Heart right ventricle (tissue), 2 donors: ENCODE results near the gene COPG2.

- PRO-cap, 2 experiments = no peak in any of the 2 experiments
Observed at GRCh38 chr7:129779412-129780285, 168.1 kb downstream of the NRF1 start.

DNA sequence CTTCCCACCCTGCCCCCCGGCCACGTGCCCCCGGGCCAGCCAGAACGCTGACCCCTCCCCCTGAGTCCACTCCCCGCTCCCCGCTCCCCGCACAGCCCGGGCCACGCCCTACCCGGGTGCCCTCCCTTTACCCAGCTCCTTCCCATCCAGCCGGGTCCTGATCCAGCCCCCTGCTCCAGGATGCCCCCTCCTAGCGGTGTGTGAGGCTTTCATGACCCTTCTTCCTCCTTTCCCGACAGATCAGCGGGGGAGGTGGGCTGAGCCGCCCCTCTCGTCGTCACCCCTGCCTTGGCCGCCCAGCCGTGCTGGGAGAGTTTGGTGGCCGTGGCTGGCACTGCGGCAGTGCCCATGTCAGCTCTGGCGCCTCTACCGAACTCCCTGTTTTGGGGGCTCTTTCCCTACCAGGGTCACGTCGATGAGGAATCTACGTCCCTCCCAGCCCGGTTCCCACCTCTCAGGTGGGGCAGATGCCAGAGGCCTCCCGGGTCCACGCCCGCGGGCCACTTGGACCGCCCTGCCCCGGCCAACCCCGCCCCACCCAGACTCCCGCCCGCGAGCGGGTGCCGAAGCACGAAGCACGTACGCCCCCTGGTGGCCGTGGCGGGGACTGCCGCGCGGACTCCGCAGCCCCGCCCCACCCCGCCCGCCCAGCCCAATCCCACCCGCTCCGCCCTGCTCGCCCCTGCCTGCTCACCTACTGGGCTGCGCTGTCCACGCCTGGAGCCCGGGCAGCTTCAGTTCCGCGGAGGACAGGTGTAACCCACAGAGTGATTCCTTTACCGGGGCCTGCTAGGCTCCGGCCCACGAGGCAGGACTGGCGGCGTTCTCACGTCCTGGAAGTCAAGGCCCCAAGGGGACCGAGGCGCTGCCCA, 127.2 kb downstream of the UBE2H start:
- PRO-cap, 2 experiments = peak in 2 of 2 experiments; most common plus-strand start position 685 of the sequence (in 1); most common minus-strand start position 516 of the sequence (in 2)

GRCh38 chr7:129826592-129826928, 126.2 kb downstream of the UBE2H start:
- PRO-cap, 2 experiments = no peak in any of the 2 experiments

DNA sequence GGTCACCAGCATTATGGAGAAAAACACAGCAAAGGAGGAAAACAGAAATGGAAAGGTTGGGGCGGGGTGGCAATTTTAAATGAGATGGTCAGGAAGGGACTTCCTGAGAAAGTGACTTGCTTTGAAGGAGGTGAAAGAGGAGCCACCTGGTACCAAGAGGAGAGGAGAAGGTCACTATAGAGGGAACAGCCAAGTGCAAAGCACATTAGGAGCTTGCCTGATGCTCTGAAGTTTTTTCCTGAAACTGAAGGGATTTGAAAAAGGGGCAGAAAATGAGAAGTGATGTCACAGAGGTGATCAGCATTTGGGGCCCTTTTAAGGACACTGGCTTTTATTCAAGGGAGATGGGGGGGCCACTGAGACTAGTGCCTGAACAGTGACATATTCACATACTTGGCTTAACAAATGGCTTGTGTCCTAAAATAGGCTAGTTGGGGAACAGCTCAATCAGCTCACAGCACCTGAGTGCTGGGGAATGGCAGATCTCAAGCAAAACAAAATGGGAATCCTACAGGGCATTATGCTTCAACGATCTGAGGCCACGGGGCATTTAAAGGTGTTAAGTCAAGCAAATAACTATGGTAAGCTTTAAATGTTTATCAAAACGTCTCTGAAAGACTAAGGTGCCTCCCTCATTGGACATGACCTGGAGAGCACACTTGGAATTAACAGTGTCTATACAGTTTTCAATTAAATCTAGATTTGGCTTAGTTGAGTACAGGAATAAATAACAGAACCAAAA, 90.1 kb downstream of the UBE2H start:
- PRO-cap, 2 experiments = peak in 1 of 2 experiments; most common plus-strand start position 425 of the sequence (in 1); most common minus-strand start position 246 of the sequence (in 1)

DNA sequence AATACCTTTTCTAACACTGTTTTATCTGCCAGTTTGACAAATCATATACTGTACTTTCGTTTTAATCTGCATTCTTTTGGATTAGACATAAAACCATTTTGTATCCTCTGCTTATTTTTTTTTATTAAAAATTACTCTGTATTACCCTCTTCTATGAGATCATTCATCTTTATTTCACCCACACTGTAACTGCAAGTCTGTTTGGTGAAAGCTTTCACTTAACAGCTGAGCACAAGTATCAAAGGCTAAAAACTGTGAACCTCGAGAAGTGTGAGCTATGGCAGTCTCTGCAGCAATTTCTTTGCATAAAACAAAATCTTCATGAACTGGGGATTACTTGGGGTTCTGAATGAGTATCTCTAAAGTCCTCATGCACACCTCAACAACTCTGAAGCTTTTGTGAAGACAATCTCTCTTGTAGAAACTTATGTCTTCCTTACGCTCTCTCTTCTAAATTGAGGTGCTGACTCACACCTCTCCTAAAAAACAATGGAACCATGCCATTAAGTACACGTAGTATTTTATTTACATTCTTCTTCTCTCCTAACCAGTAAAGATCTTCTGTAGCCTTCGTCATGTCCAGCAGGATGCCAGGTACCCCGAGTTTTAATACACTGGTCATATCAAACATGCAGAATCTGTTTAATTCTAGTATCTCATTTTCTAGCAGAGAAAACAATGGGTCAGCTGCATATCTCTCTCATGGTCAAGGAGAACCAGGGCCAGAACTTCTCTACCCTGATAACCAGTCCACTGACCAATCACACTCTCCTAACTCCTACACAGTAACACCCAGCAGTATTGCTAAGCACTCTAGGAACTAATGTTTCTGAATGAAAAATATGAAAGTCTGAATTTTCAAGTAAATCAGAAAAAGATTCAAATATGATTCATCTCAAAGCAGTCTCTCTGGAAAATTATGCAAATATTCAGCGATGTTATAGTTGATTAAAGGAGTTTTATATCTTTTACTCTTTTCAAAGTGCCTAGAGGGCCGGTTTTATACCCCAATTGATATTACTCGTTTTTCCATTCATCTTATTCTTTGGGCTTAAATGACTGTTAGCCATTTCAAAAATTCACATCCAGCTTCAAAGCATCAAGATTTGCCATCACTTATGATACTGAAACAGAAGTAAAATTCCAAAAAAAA, 76.8 kb downstream of the UBE2H start:
- PRO-cap, 2 experiments = peak in 1 of 2 experiments; most common plus-strand start position 550 of the sequence (in 1); most common minus-strand start position 399 of the sequence (in 1)

GRCh38 chr7:129950157-129950964, 2.4 kb downstream of the UBE2H start:
- PRO-cap, 2 experiments = peak in 1 of 2 experiments; most common plus-strand start chr7:129950425 (in 1); most common minus-strand start chr7:129950363 (in 1)

DNA sequence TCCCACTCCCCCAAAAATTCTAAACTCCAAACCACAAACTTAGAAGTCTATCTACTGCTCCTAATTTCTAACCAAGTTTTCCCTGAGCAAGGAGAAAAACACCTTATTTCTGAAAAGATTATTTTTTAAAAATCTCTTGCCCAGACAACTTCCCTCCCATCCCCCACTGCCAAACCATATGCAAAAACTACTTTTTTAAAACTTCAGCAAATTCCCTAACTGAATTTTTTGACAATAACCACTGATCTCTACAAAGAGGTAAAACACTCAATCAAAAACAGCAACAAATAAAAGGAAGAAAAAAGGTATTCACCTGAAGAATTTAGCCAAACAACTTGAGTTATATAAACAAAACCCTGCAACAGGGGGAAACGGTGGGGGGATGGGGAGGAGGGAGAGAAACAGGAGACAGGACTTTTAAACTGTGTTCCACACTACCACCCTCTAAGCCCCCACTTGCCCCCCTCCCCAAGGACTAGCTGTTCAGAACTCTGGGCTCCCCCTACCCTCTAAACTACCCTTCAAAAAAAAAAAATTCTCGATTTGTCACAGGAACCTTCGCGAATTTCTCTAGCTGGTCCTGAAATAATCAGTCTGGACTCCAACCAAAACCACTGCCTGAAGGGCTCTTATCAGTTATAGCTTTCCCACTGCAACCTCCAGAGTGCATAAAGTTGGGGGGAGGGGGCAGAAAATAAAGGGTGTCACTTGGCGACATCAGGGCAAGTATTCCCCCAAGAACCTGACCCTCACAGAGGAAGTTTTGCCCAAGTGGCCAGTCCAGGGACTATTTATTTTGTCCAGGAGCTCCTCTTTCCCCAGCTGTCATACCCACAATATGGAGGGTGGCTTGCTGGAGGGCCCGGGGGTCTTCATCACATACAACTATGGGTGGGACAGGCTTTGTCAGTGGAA, 1.5 kb downstream of the UBE2H start:
- PRO-cap, 2 experiments = peak in 1 of 2 experiments; most common plus-strand start position 608 of the sequence (in 1); most common minus-strand start position 511 of the sequence (in 1)

DNA sequence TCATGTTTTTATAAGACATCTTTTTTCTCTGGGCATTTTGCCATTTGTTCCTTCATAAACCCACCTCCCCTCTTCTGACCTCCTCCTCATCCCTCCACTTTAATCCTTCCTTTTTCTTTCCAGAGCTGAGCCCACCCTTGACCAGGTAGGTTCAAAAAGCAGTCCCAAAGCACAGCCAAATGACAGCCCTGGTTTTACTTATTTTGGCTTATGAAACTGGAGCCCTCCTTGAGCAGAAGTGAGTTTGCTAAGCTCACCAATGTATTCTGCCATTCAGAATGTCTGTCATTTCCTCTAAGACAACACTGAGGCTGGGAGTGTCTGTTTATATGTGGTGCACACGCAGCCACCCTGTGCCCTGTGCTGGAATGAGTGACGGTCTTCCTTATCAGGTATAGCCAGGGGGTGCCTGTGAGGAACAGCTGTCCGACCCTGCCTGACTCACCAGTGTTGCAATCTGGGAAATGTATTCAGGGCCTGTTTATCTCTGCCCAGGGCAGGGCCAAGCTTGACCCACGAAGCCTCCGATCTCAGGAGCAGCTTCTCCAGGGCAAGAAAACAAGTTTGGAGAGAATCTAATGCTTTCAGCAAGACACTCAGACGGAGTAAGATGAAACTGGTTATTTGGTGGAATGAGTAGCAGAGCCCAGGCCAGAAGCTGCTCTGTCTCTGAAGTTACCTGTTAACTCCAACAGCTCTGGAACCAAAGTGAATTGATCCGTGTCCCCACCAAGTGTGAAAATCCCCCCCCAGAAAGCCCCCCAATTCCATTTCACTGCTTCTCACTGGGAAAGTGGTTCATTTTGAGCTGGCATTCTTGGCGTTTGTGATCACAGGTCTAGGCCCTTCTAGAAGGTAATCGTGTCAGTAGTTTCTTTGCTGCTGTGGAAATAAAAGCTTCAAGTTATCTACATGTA, 5.9 kb upstream of the UBE2H start:
- PRO-cap, 2 experiments = peak in 1 of 2 experiments; most common plus-strand start position 494 of the sequence (in 1); most common minus-strand start position 362 of the sequence (in 1)

DNA sequence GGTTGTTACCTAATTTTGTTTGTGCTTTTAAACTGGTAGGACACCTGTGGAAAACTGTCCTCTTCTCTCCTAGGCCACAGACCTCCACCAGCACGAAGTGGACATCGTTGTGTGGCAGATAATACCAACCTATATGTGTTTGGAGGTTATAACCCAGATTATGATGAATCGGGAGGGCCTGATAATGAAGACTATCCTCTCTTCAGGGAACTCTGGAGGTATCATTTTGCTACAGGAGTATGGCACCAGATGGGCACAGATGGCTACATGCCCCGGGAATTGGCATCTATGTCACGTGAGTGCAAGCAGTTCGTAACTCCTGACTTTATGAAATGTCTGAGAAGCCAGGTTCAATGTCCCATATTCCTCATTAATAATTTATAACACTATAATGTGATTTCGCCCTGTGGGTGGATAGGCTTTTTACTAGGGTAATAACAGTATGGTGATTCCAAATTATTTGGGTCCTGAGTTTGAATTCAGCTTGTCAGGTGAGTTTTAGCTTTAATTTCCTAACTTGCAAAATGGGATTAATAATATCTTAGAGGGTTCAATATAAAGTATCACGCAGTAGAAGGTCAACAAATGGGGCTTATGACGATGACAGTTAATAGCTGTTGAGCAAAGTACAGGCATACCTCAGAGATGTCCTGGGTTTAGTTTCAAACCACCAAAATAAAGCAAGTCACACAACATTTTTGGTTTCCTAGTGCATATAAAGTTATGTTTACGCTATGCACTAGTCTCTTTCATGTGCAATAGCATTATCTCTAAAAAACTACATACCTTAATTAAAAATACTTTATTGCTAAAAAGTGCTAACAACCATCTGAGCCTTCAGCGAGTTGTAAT, 46.3 kb downstream of the KLHDC10 start:
- PRO-cap, 2 experiments = no peak in any of the 2 experiments

- PRO-cap, 2 experiments = no peak in any of the 2 experiments
Observed at GRCh38 chr7:130120526-130121164, 50.3 kb downstream of the KLHDC10 start.

DNA sequence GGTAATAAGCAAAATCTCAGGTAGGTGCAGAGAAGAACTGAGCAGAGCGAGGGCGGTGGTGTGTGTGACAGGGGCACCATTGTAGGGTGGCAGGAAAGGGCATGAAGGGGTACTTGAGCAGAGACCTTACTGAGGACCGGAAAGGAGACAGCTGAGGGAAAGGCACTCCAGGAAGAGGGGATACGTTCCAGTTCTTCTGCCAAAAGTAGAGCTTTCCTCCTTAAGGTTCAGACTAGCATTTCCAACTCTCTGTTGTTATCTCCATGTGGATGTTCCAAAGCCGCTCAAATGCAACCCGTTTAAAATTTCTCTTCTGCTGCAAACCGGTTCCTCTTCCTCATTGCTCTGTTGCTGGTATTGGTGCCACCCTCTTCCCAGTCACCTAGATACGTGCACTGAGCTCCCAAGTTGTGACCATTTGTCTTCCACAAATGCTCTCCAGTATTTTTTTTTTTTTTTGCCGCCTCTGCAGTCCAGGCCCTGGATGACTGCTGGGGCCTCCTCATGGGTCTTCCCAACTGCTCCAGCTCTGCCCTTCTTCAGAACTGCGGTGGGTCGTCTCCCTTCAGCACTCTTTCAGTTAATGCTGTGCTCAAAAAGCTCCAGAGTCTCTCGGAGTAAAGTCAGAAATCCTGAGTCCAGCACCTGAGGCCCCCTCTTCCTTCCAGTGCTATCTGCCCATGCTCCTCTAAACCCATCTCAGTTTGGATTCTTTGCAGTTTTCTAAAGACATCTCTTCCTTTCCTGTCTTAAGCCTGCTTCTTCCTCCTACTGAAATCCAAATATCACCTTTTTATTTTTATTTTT, 47.4 kb downstream of the TMEM209 start:
- PRO-cap, 2 experiments = no peak in any of the 2 experiments

DNA sequence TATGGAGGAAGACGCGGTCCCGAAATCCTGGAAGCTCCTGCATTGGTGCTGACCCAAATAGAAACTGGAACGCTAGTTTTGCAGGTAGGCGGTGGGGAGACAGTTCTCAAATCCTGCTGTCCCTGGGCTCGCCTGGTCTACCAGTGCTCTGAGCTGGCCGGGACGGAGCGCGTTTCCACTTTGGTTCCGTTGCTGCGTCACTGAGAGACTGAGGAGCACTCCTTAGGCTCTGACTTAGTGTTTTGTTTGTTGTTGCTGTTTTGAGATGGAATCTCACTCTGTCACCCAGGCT, 15.3 kb downstream of the CPA4 start:
- PRO-cap, 2 experiments = no peak in any of the 2 experiments

- PRO-cap, 2 experiments = no peak in any of the 2 experiments
Observed at GRCh38 chr7:130344485-130344774, 186 bp upstream of the CPA5 start.

- PRO-cap, 2 experiments = no peak in any of the 2 experiments
Observed at GRCh38 chr7:130365460-130366317, 14.6 kb upstream of the CPA1 start.

DNA sequence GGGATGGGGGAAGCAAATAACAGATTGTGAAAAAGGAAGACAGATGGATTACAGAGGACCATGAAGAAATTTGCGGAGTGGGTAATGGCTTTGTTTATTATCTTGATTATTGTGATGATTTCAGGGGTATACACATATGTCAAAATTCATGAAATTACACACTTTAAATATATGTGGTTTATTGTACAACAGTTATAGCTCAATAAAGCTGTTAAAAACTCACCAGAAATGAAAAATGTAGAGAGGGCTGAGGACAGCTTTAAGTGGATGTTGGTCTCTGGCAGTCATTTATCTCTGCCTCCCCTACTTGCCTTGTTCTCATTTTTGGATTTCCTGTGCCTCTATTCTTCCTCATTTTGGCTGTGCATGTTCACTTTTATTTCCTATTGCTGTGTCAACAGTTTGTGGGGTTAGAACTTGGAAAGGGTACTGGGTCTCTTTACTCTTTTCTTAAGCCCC, 18.7 kb upstream of the MEST start:
- PRO-cap, 2 experiments = no peak in any of the 2 experiments

DNA sequence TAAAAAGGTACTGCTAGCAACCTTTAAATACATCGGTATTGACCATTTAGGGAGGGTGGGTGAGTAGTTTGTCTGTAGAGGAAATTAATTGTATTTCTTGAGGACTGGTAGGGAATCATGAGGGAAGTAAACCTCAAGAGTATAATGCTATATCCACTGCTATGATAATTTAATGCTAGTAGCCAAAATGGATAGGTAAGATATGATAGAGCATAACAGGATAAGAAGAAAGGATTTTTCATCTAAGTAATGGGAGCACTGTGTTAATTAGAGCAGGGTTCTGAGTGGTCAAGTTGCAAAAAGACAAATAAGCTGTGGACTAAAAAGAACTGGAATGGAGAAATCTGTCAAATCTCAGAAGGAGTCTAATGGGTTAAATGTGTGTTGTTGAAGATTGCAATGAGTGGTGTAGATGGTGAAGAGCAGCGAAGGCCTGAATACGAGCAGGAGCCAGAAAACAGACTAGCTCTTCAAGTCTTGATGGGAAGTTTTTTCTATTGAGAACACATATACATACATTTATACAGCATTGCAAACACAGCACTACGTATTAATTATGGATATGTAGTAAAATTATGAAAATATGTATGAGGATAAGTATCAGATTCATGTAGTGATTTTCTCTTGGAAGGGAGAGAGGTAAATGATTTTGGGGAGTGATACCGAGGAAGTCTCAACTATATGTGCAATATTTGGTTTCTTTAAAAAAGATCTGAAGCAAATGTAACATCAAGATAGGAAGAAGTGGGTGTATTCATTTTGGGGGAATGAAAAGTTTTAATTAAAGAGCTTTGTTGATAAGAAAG, 25.9 kb downstream of the MEST start:
- PRO-cap, 2 experiments = no peak in any of the 2 experiments

- PRO-cap, 2 experiments = no peak in any of the 2 experiments
Observed at GRCh38 chr7:130560818-130561360, 69.0 kb downstream of the MEST start.

DNA sequence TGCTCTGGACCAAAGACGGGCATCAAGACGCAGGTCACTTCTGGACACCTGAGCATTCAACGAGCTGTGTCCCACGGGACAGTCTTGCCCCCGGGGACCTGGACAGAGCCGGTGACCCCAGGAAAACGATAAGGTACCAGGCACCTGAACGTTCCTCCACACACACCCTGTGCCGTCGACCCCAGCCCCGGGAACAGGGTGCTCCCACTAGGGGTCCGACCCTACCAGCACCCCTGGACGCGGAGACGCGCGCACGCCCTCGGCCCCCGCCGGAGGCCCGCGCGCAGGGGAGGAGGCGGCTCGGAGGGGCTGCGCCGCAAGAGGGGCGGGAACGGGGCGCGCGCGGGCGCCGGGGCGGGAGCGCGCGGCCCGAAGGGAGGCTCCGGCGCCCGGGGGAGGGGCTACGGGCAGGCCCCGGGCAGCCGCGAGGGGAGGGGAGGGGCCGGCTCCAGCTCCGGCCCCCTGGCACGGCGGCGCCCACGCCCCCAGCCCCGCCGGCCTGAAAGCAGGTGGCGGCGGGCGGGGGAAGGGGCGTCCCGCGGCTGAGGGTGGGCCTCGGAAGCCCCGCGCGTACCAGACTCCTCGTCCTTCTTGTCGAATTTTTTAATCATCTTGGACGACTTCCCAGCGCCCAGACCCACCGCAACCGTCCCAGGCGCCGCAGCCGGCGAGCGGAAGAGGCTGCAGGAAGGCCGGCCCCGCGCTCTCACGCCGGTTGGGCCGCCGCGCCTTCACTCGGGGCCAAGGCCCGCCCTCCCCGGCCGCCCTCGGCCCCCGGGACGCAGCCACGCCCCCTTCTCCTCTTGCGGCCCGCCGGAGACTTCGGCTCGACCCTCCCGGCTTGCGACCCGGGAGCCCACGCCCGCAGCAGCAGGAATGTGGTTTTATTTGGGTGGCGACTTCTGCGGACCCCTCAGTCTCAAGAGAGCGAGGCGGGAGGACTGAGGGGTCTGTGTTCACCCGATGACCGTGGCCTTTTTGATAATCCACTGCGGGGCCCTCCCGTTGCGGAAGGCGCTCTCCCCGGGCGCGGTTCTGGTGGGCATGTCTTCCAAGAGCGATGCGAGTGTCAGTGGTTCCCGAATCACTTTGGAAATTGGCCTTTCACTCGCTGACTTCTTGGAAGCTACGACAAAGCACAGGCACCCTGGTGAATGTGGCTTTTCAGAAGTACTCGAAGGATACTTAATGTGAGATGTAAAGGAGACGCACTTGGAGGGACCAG, at the start of gene COPG2:
Gene COPG2 (minus strand): TSS at position 691 of the 1,225 bp plus-strand sequence.
- PRO-cap, 2 experiments = peak in 2 of 2 experiments; most common plus-strand start position 433 of the sequence (in 1); most common minus-strand start position 279 of the sequence (in 2)

DNA sequence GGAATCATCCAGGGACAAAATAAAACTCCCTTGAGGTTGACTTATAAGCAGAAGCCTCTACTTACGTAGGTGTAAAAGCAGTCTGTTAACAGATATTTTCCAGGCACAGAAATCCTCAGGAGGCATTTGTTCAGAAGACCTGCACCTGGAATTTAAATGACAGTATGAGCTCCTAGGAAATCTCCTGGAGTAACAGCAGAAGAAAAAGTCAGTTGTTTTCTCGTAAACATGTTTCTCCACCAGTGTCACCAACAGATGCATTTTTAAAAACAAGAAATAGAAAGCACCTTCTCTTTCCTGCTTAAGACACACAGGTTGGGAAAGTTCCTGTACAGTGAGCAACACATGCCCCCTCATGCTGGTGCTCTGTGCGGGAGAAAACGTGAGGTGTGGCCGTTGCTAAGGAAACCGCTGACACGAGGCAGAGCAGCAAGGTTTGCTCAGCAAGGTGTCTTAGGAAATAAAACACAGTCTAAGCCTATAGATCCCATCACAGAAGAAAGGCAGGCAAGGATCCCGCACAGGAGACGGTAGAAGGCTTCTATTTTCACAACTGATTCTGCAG, 150.3 kb upstream of the KLF14 start:
- PRO-cap, 2 experiments = no peak in any of the 2 experiments

GRCh38 chr7:130903238-130904107, 169.5 kb upstream of the KLF14 start:
- PRO-cap, 2 experiments = peak in 1 of 2 experiments; most common plus-strand start chr7:130903823 (in 1); most common minus-strand start chr7:130903756 (in 1)